Lower leg skin (tissue), 2 donors: ENCODE results near the genes PCSK2 and BANF2.

DNA sequence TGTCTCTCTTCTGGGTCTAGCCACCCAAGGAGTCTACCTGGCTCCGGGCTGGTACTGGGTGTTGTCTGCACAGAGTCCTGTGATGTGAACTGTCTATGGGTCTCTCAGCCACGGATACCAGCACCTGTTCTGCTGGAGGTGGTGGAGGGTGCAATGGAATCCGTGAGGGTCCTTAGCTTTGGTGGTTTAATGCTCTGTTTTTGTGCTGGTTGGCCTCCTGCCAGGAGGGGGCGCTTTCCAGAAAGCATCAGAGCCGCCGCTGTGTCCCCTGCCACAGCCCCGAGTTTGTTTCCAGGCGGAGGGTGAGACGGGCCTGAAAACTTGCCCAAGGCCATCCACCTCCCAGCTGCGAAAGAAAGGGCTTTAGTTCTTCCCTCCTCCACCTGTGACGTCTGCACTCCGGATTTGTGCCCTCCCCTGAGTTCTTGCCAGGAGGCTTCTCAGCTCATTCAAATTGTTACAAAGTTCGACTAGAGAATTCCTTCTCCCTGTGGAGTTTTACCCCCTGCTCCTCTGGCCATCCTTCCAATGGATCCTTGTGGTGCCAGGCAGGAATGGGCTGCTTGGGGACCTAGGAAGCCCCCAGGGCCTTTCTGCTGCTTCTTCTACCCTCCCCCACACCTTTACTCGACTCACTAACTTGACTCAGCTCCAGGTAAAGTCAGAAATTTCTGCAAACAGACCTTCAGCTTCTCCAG is 873.8 kb downstream of the KIF16B start:
- PRO-cap: no peak
- RAMPAGE, long total RNA, 2 experiments: no peak in any of the 2 experiments

- PRO-cap: no peak
- RAMPAGE, long total RNA, 2 experiments: no peak in any of the 2 experiments
These were observed 42.8 kb downstream of the KIF16B start for GRCh38 chr20:16530507-16530803.

DNA sequence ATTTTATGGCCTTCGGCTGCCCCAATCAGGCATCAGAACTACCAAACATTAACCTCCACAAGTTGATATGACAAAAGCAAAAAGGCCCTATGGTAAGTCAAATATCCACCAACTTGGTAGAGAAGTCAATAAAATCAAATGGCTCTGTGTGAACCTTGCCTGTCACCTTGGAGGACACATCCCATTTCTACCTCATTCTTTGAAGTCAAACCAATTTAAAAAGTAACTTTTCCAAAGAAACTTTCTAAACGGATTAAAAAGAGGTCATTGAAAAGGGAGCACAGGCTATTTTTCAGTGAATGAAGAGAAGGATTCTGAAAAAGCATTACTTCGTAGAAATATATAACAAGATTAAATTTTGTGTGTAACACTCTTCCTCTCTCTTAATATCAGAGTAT is 983 bp downstream of the KIF16B start:
- PRO-cap: no peak
- RAMPAGE, long total RNA, 2 experiments: no peak in any of the 2 experiments

GRCh38 chr20:17225747-17226422 is 955 bp upstream of the PCSK2 start:
- PRO-cap: no peak
- RAMPAGE, long total RNA, 2 experiments: no peak in any of the 2 experiments

DNA sequence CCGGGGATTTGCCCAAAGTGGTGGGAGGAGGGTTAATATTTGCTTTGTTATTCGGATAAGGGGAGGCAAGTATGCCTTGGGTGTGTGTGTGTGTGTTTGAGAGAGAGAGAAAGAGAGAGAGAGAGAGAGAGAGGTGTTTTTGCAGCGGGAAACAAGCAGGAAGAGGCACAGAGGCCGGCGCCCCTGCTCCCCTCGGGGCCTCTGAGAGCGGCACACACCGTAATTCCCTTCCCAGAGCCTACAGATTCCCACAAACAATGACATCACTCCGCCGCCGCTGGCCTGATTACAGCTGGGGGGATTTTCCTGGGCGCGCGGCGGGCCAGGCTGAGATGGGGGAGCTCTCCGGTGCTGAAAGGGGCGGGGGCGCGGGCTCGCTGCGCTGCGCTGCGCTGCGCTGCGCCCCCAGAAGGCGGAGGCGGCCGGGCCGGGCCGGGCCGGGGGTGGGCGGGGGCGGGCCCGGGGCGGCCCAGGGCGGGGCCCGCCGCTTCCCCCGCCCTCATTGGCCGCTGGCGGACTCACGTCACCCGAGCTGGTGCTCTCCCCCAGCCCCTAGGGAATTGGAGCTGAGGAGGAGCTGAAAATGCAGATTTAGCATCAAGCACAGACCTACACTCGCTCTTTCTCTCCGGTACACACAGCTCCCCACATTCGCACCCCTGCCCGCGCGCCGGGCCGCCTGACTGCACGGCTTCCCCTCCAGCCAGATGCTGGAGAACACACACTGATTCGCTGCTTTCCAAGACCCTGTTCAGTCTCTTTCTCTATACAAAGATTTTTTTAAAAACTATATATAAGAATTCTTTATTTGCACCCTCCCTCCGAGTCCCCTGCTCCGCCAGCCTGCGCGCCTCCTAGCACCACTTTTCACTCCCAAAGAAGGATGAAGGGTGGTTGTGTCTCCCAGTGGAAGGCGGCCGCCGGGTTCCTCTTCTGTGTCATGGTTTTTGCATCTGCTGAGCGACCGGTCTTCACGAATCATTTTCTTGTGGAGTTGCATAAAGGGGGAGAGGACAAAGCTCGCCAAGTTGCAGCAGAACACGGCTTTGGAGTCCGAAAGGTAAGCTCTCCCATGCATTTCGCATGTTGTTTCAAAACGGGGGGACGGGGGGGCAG is at the start of gene PCSK2:
TSS of gene PCSK2 (plus strand) at position 618 of the 1,116 bp plus-strand sequence.
- PRO-cap: unidirectional peak, minus-strand start at position 203 of the sequence; unidirectional peak, plus-strand start at position 618 of the sequence
- RAMPAGE, long total RNA, 2 experiments: start-site peak on the plus strand in 2 of 2 experiments, centred at positions 595 to 616 of the sequence, 20 reads per replicate

GRCh38 chr20:17558271-17559004 is 11.4 kb upstream of the DSTN start:
- PRO-cap: bidirectional peak, plus-strand start at chr20:17558573, minus-strand start at chr20:17558420; unidirectional peak, minus-strand start at chr20:17558821
- RAMPAGE, long total RNA, 2 experiments: start-site peak on the minus strand in 2 of 2 experiments, at chr20:17558768-17558837 at its widest, 7 reads per replicate

DNA sequence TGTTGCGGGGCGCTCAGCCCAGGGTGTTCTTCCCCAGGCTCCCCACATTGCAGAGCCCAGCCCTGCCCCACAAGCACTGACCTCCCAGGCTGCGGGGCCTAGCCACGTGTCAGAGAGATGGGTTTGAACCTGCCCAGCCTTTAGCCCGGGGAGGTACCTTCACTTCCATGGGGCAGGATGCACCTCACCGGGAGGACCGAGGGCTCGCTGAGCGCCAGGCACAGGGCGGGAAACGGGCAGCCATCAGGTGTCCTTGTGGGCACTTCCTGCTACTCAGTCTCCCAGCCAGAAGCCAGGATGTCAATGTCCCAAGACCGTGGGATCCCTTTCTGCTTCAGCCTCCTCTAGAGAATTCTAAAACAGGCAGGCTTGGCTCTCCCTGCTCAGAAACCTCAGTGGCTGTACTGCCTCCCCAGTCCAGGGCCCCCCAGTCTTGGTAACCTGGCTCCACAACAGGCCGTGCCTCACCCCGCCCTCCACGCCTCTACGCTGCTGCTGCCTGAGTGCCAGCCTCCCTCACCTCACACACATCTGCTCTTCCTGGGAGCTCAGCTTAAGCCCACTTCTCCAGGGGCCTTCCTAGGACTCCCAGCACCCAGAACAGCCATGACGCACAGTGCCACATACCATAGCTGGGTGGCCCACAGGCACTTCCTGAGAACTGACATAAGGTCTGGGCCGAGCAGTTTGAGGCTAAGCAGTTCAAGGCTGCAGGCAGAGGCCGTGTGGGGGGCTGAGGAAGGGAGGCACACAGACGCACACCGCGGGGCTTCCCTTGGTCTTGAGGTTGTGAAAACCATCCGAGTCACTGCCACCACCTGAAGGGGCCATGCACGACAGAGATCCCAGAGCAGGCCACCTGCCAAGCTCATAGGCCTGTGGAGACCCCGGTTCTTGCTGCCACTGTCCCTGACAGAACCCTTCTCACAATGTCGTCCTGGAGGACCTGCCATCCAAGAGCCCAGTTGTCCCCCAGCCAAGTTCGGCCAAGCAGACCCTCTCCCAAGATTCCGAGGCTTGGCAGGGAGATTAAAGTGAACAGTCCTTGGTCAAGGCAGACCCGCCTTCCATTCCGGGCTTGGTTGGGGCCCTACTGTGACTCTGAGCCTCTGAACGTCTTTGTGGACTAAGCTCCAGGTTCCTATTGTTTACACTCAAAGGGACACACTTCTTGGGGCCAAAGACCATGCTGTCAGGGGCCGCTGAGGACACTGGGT is 42.5 kb downstream of the DSTN start:
- PRO-cap: no peak
- RAMPAGE, long total RNA, 2 experiments: no peak in any of the 2 experiments

GRCh38 chr20:17621631-17621928 is 51.7 kb downstream of the DSTN start:
- PRO-cap: no peak
- RAMPAGE, long total RNA, 2 experiments: no peak in any of the 2 experiments

- PRO-cap: unidirectional peak, plus-strand start at chr20:17680312
- RAMPAGE, long total RNA, 2 experiments: no peak in any of the 2 experiments
These were observed 1.9 kb downstream of the RRBP1 start for GRCh38 chr20:17679764-17680876.

GRCh38 chr20:17699676-17700219 is at the start of gene BANF2:
BANF2 (plus strand) TSS chr20:17699966.
- PRO-cap: no peak
- RAMPAGE, long total RNA, 2 experiments: no peak in any of the 2 experiments

DNA sequence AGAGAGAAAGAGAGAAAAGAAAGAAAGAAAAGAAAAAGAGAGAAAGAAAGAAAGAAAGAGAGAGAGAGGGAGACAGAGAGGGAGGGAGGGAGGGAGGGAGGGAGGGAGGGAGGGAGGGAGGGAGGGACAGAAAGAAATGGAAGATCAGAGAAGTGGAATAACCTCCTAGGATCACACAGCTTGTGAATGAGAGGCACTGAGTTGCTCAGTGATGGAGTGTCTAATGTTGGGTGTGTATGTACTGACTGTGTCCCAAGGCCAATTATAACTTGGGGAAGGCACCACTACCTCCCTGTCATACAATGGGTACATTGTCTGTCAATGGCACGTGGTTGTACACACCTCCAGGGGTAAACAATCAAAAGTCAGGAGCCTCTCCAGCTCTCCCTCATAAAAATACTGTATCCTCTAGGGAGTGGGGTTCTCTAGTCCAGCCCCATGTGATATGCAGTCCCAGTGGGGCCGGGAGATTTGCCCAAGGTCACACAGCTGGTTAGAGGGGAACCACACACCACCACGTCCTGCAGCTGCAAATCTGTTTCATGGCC is 112.6 kb downstream of the SNX5 start:
- PRO-cap: no peak
- RAMPAGE, long total RNA, 2 experiments: no peak in any of the 2 experiments

DNA sequence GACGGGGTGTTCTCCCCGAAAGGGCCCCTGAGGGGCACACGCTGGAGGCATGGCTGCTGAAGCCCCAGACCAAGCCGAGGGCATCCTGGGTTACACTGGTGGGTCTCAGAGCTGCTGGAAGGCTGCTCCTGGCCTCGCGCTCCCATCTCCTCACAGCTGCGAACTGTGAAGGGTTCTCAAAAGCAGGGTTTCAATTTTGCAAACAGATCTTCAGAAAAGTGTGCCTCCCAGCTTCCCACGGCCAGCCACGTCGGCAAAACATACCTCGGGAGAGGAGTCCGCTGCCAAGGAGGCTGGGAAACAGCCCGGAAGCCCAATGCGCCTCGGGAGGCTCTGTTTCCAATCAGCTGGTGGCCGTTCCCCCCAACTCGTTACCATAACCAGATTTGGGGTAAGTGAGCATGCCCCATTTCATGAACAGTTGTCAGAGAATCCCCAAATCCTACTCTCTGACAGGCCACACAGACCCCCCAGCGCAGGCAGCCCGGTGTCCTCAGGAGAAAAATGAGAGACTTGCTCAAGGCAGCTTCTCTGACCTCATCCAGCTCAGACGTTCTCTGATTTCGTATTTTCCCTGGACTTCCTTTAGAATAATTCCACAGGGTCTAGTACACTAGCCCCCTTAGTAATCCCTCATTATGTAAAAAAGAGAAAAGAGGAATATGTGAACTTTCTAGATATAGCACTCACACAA is 98.4 kb downstream of the SNX5 start:
- PRO-cap: no peak
- RAMPAGE, long total RNA, 2 experiments: no peak in any of the 2 experiments

GRCh38 chr20:17966762-17967539 is 1.6 kb downstream of the SNX5 start:
- PRO-cap: no peak
- RAMPAGE, long total RNA, 2 experiments: no peak in any of the 2 experiments

DNA sequence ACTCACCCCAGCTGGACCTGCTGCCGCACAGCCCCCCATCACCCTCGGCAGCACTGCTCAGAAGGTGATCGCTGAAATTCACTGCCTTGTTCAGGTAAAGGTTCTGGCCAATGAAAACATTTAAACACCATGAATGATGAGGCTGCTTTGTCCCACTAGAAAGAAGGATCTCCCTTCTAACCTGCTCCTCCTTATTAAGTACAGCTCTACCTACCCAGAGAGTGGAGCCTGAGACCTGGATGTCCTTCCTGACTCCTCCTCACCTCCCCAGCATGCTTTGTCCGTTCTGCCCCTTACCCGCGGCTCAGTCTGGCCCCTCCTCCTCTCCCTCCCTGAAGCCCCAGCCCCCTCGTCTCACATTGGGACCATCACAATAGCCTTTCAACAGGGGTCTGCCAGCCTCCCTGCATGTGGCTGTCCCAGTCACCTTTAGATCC is 72.6 kb downstream of the DZANK1 start:
- PRO-cap: no peak
- RAMPAGE, long total RNA, 2 experiments: no peak in any of the 2 experiments

DNA sequence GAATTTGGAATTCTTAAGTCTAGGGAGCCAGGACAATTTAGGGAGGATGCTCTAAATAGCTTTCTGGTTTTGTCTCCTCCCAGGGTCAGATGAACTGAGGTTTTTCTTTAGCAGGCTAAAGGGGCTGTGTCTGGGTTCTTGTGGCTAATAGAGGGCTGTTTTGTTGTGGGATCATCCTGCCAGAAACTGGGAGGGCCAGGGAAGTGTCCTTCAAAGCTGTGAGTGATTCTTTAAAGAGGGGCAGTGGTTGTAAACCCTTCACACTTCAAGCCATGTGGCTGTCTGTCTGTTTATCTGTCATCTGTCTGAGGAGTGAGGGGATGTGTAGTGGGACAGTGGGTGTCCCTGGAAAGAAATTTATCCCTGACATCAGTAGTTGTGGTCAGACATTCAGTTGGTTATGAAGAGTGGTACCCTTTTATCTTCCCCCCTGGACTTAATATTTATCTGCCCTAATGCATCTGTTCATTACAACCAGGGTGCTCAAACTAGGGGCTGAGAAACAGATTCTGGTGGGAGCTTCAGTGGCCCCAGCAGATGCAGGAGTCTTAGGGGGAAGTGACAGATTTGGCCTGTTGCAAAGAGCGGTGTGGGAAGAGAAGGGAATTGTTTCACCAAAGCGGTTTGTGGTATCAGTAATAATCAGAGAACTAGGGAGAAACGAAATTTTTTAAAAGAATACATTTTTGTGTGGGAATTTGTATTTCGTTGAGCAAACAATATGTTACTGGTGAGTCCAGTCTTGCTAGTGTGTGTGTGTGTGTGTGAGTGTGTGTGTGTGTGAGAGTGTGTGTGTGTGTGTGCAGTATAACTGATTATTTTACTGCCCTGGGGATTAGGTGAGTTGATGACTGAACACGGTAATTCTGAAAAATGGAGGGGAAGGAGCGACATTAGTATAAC is 120.7 kb downstream of the SLC24A3 start:
- PRO-cap: no peak
- RAMPAGE, long total RNA, 2 experiments: no peak in any of the 2 experiments

- PRO-cap: no peak
- RAMPAGE, long total RNA, 2 experiments: no peak in any of the 2 experiments
These were observed 205.9 kb upstream of the RIN2 start for GRCh38 chr20:19552197-19552466.

DNA sequence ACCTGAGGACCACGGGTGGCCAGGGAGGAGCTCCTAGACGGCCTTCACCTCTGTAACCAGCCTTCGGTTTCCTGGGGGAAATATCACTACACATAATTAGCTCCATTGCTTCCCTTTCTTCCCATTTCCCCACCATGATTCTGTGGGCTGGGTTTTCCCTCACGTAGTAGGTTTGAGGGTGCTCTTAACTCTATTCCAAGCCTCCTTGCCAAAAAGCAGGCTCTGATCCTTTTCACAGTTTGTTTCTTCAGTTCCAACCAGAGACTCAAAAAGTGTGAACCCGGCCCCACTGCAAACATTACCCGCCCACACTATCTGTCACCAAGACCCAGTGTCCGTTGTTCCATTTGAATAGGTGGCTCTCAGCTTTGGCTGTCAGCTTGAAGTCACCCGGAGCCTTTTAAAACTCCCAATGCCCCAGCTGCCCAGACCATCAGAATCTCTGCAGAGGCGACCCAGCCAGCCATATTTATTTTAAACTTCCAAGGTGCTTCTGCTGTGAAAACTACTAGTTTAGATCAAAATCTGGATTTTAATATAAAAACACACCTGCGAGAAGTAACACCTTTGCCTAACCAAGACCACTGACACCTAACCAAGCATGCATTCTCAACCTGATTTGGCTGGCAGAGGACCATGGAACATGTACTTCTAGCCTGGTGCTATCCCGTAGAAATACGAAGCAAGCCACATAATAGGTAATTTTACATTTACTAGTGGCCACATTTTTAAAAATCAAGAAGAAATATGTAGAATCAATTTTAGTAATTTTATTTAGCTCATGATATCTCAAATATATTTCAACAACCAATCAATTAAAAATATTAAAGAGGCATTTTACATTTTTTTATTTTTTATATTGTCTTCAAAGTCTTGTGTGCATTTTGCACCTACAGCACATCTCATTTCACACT is 11.6 kb upstream of the NAA20 start:
- PRO-cap: no peak
- RAMPAGE, long total RNA, 2 experiments: no peak in any of the 2 experiments

DNA sequence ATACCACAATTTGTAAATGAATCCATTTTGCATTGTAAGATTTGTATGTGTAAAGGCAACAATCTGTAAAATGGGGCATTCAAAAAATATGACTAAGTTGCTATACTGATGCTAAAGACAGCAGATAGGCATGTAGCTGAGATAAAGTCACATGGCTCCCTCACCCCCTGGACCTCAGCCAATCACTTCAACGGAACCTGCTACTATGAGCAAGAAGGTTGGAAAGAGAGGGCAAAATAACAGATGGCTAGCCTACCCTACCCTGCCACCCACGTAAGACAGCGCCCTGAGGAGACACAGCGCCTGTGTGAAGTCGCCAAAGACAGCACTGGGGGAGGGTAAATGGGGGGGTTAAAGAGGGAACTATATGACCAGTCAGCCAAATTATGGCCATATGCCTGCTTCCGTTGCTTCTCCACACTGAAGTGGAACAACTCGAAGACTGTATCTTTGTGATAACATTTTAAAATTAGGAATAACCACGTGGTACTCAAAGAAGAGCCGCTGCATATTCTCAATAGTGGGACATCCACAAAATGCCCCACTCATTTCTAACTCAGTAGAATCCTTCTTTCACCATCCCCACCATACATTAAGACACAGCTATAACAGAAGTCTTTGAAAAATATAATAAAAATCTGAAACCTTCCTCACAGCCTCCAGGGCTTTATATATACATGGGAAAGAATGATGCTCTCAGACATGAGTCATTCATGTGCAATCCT is 163.1 kb downstream of the RALGAPA2 start:
- PRO-cap: no peak
- RAMPAGE, long total RNA, 2 experiments: no peak in any of the 2 experiments

DNA sequence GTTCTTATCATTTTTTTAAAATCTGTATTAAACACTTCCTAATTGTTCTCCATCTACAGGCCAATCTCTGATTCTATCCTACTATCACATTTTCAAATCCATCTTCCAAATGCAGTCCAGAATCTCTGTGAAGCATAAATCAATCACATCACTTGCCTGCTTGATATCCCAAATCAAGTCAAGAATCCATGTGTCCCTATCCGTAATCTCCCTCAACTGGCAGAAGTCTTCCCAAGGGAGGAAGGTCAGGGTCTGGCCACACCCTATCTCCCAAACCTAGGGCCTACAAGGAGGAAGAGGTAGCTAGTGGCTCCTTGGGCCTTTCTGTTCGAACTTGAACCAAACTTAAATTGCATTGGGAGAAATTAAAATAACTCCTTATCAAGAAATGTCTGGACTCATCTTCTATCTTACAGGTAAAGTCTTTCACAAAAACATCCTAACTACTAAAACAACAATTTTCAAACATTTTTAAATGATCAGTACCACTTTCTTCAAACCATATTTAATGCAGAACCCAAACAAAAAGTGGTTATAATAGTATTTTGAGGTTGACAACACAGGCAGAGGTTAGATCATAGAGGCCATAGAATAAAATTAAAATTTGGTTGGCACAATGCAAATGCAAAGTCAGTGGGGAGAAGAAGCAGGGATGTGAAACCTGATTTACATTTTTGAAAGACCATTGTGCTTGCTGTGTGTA is 141.7 kb downstream of the RALGAPA2 start:
- PRO-cap: no peak
- RAMPAGE, long total RNA, 2 experiments: no peak in any of the 2 experiments

GRCh38 chr20:20601568-20602037 is 110.8 kb downstream of the RALGAPA2 start:
- PRO-cap: no peak
- RAMPAGE, long total RNA, 2 experiments: start-site peak on the minus strand in 1 of 2 experiments, at chr20:20601812-20601817 at its widest, 23 reads per replicate